ENCODE measurements around a stretch of chr12.

DNA sequence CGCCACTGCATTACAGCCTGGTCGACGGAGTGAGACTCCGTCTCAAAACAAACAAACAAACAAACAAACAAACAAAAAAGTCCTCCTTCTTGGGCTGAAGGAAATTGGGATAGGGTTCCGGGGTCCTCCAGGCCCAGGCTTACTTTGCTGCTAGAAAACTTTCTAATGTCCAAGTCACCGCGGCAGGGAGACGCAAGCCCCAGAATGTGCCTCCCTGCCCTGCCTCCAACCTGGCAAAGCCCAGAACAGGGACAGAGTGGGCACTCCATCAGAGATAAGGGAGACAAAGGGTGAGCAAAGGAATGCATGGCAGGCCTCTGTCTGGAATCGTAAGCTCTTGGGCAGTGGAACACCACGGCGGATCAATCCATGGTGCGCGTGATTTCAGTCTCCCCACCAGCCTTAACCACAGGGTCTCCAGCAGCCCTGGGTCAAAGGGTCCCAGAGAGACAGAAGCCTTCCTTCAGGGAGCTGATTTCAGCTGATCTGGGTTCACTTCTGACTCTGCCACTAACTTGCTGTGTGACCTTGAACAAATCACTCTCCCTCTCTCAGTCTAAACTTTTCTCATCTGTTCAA lies 12.9 kb downstream of the RILPL1 start:
- PRO-cap = no peak
- RAMPAGE, long total RNA, 5 experiments = no peak in any of the 5 experiments
- RRBS = no CpG with 5 or more reads among the region's 13 CpGs

- PRO-cap = no peak
- RAMPAGE, long total RNA, 5 experiments = no peak in any of the 5 experiments
- RRBS = no CpG with 5 or more reads among the region's 11 CpGs
Measured at GRCh38 chr12:123522179-123522734, 11.3 kb downstream of the RILPL1 start.

GRCh38 chr12:123941770-123942107 lies 30.9 kb downstream of the CCDC92 start:
- PRO-cap = no peak
- RAMPAGE, long total RNA, 5 experiments = no peak in any of the 5 experiments
- RRBS = no CpG with 5 or more reads among the region's 7 CpGs

DNA sequence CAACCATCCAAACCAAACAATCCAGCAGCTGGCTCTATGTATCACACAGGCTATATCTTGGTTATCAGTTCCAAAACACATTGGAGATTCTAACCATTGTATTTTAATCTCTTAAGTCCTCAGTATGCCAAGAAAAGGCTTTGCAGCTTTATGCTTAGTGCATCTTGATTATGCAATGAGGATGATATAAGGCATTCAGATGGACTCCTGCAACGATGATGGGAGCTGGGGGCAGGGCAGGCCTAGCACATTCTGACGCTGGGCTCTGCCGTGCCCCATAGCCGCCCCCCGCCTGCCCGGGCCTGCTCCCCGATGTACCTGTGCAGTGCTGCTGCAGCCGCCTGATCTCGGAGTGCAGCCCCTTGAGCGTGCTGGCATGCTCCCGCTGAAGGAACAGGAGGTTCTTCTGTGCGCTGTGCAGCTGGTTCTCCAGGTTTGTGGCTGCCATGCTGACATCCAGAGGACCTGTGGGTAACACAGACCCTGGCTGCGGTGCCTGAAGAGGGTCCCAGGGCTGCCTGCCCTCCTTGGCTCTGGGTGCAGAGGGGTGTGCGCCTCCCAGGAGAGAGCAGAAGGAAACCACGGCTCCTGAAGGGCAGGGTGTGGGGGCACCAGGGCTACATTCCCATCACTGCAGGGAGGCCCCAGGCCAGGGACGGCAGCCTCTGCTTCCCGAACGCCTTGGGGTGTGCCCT lies 29.5 kb downstream of the CCDC92 start:
- PRO-cap = no peak
- RAMPAGE, long total RNA, 5 experiments = start-site peak on the minus strand in 3 of 5 experiments, centred at positions 224 to 484 of the sequence, 16 to 36 reads per replicate
- RRBS = no CpG with 5 or more reads among the region's 18 CpGs

GRCh38 chr12:124003998-124004197 lies 30.9 kb downstream of the ZNF664 start:
- PRO-cap = no peak
- RAMPAGE, long total RNA, 5 experiments = no peak in any of the 5 experiments
- RRBS = no CpG with 5 or more reads among the region's 2 CpGs

DNA sequence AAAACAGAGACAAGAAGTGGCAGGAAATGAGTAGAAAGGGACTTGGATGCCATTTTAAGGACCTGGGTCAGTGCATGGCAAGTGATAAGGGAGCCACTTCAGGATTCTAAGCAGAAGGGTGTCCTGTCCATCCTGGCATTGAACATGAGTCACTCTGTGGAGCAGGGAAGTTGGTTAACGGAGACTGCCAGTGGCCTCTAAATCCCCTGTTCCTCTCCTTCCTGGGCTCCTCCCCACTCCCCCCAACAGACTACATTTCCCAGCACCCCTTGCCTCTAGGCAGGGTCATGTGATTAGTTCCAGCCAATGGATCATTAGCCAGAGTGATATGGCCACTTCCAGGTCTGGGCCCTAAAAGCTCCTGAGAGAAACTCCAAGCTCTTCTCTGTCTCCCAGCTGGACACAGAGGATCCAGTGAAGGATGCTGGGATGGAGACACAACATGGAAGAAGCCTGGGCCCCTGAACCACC lies 54.5 kb upstream of the RFLNA start:
- PRO-cap = no peak
- RAMPAGE, long total RNA, 5 experiments = no peak in any of the 5 experiments
- RRBS = no CpG with 5 or more reads among the region's 1 CpG

DNA sequence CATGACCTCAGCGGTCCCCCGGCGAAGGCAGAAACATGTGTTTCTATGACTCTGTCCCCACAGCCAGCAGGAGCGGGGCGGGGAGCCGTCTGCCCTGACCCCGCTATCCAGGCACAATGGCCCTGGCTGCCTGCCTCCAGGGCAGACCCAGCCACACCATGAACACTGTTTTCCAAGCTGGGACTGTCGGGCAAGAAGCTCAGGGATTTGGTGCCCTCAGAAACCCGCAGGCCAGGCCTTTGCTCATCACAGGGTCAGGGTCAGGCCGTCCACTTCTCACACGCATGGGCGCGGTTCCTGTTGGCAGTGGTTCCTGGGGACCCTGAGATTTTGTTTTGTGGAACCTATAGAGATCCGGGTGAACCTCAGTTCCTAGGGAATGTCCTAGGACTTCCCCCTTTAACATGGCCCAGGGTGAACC lies 75.1 kb downstream of the RFLNA start:
- PRO-cap = no peak
- RAMPAGE, long total RNA, 5 experiments = no peak in any of the 5 experiments
- RRBS = 15% methylated on average over 2 of the region's 14 CpGs

DNA sequence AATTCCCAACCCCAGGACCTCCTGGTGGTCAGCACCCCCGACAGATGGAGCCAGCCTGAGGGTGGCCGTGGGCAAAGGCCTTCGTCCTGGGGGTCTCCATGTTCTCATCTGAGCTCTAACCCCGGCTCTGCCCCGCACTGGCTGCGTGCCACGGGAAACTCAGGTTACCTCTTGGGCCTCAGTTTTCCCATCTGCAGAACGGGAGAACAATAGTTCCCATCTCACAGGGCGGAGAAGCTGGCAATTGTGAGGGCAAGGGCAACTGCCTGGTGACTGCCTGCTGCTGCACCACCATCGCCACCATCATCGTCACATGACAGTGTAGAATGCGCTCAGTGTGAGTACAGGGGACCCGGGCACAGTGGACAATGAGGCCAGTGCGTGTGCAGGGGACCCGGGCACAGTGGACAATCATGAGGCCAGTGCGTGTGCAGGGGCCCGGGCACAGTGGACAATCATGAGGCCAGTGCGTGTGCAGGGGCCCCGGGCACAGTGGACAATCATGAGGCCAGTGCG lies 78.0 kb downstream of the RFLNA start:
- PRO-cap = no peak
- RAMPAGE, long total RNA, 5 experiments = no peak in any of the 5 experiments
- RRBS = 100% methylated on average over 2 of the region's 20 CpGs

DNA sequence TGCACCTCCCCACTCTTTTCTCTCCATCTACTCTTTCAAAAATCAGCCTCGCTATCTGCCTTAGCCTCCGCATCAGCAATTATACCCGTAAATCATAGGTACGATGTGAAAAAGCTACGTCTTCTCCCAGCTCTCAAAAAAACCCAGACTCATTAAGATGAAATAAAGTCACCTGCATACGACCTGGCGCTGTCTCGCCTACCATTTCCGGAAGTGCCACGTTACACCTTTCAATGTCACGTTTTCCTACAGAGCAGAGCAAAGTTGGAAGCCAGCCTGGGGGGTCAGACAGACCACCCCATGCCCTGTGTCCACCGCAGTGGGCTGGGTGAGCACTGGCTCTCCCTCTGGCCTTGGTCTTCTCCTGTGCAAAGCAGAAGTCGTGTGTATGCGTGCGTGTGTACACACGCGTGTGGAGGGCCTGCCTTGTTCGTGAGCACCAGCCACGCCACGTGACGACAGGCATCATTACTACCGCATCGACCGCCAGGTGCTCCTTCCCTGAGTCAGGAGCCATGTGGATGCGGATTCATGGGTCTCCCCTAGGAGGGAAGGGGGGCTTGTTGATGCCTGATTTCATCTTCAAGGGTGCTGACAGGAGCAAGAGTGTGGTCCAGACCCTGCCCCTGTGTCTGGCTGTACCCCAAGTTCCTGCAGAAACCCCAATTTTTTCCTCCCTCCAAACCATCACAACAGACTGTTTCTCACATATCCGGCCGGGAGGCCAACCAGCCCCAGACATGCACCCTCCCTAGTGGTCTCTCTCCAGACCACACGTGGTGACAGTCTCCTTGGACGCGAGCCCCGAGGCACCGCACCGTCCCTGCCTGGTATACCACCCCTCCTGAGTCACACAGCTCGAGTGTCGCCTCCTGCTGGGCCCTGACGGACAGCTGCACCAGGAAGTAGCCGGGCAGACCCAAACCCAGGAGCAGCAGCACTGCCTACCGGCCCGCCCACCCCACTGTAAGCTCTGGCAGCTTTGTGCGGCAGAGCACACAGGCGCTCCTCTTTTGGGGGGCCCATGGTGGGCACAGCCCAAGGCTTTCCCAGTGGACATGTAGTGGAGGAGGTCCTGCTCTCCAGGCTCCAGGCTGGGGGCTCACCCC lies 97.1 kb downstream of the RFLNA start:
- PRO-cap = no peak
- RAMPAGE, long total RNA, 5 experiments = no peak in any of the 5 experiments
- RRBS = no CpG with 5 or more reads among the region's 41 CpGs

DNA sequence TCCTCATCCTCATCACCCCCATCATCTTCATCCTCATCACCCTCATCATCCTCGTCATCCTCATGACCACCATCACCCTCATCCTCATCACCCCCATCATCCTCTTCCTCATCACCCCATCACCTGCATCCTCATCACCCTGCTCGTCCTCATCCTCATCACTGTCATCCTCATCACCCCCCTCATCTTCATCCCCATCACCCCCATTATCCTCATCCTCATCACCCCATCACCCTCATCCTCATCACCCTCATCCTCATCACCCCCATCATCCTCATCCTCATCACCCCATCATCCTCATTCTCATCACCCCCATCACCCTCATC lies 100.4 kb downstream of the NCOR2 start:
- PRO-cap = no peak
- RAMPAGE, long total RNA, 5 experiments = start-site peak on the minus strand in 1 of 5 experiments, centred at positions 163 to 258 of the sequence, 11 to 12 reads per replicate
- RRBS = no CpG with 5 or more reads among the region's 2 CpGs

GRCh38 chr12:124469404-124469954 lies 97.9 kb downstream of the NCOR2 start:
- PRO-cap = no peak
- RAMPAGE, long total RNA, 5 experiments = no peak in any of the 5 experiments
- RRBS = no CpG with 5 or more reads among the region's 5 CpGs

DNA sequence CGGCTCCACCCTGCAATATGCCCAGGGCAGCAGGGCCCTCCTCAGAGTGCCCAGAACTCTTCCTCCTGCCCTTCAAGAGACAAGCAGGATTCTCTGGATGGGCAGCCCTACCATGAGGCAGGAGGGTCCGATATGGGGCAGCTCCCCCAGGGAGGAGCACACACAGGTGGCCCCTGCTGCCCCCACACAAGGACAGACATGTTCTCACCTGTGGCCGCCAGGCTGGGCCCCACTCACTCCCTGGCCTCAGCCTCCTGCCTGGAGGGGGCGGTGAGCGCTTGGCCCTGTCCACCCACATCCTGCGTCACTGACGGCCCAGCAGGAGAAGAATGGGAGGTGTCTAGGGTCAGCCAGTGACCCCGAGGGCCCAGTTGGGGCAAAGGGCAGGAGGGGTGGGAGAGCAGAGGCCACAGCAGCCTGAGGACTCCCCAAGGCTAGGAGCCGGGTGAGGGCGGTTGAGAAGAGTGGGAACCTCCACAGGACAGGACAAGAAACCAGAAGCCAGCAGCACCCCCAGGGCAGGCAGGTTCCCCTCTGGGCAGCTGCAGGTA lies 74.5 kb downstream of the NCOR2 start:
- PRO-cap = no peak
- RAMPAGE, long total RNA, 5 experiments = no peak in any of the 5 experiments
- RRBS = no CpG with 5 or more reads among the region's 10 CpGs

DNA sequence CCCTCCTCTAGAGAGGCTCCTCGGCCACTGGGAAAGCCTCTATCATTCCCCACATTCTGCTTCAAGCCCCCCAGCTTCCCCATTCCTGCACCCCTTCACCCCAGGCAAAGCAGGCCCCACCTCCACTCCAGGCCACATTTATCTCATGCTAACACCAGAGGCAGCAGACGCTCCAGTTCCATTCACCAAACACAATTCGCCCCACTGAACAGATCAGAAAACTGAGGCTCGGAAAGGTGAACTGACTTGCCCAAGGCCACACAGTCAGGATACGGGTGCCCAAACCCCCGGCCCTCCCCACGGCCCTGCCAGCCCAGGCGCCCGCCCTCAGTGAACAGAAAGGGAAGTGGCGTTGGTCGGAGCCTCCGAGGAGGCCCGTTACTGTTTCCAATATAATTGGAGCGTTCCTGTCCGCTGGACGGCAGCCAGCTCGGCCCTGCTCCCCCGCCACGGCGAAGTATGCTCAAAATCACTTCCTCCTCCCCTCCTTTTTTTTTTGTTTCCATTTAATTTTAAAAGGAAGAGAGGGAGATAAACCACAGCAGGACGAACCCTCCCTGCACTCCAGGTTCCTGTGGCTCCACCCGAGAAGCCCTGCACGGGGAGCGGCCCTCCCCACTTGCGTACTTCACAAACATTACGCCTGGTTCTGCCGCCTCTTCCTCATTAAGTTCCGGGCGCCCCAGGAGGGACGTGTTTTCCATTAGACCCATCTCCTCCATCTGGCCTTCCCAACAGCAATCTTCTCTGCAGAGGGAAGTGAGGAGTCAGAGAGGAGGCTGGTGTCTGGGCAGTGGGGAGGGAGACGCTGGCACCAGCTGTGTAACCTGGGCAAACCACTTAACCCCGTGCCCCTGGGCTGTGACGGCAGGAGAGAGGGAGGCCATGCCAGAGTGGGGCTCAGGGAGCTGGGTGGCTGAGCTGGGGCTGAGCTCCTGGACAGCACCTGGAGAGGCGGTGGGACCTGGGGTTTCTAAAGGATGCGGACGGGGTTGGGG lies 61.1 kb downstream of the NCOR2 start:
- PRO-cap = bidirectional peak, plus-strand start at position 669 of the sequence, minus-strand start at position 337 of the sequence; bidirectional peak, plus-strand start at position 752 of the sequence, minus-strand start at position 724 of the sequence
- RAMPAGE, long total RNA, 5 experiments = no peak in any of the 5 experiments
- RRBS = no CpG with 5 or more reads among the region's 36 CpGs

- PRO-cap = no peak
- RAMPAGE, long total RNA, 5 experiments = no peak in any of the 5 experiments
- RRBS = no CpG with 5 or more reads among the region's 26 CpGs
Measured at GRCh38 chr12:124520179-124520902, 47.1 kb downstream of the NCOR2 start.

DNA sequence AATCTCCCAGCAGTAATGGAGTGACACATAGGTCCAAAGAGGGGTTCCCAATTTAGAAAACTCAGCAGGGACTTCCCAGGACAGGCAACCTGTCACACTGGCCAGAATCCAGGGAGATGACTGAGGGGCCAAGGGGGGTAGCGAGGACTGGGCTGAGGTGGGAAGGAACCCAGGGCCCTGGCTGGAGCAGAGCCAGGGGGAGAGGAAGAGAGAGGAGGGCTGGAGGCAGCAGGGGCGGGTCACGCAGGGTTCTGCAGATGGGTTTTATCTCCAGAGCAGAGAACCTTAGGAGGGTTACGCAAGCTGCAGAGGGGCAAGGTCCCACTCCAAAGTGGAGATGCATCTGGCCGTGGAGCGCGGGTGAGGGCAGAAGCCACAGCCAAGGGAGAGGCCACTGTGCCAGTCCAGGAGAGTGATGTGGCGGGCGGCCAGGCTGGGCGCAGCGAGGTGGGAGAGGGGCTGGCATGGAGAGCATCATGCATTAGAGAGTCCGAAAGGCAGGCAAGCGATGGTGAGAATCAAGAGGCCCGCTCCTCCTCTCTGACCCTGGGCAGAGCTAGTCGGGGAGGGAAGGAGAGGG lies 29.1 kb downstream of the NCOR2 start:
- PRO-cap = no peak
- RAMPAGE, long total RNA, 5 experiments = no peak in any of the 5 experiments
- RRBS = no CpG with 5 or more reads among the region's 15 CpGs

DNA sequence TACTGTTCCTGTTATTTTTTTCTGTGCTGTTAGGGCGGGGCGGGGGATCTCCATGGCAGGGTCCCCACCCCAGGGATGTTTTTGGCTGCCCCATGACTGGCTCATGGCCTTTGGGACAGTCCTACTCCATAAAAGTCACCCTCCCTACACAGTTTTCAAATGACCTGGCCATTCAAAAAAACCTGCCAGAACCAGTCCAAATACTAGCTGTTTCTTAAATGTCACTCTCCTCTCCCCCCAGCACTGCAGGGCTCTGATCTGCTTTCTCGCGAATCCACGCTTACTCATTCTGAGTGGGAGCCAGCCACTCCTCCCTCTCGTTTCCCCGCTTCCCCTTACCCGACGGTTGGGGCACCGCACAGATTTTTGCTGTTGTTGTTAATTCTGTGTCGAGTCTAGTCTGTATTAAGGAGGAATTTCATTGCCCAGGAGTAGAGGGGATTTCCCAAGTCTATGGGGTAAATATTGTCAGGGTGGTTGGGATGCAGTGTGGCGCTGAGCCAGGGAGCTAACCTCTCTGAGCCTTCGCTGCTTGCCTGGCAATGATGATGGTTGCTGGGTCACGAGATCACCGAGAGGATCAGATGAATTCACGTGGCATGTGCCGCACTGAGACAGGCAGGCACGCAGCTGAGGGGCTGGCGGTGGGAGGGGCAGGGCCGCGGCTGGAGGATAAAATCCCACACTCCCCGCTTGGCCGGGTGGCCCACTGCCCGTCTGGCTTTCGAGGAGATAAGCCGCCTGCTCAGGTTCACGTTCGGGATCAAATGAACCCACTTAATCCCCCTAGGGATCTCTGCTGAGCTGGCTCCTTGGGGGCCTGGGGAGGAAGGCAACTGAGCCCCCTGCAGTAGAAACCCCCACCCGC lies 18.5 kb downstream of the NCOR2 start:
- PRO-cap = no peak
- RAMPAGE, long total RNA, 5 experiments = no peak in any of the 5 experiments
- RRBS = no CpG with 5 or more reads among the region's 29 CpGs

DNA sequence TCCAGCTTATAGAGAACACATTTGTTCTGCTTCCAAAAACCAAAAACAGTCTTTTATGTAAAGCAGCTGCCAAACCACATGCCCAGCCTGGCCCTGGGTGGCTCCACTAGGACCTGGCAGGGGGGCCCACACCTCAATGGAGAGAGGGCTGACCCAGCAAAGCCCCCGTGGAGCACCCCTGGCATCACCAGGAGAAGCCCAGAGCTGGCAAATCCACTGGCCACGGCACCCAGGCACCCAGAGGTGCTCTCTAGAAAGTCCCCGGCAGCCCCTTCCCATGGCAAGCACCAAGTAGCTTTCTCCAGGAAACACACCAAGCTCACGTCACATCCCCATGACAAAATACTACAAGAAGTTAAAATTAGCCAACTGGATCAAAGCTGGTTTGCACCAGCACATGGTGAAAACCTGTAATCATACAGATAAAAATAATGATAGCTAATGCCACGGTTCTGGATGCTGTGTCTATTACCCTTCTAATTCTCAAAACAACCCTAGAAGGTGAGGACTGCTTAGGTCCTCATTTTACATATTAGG lies 16.7 kb downstream of the NCOR2 start:
- PRO-cap = no peak
- RAMPAGE, long total RNA, 5 experiments = no peak in any of the 5 experiments
- RRBS = no CpG with 5 or more reads among the region's 5 CpGs

DNA sequence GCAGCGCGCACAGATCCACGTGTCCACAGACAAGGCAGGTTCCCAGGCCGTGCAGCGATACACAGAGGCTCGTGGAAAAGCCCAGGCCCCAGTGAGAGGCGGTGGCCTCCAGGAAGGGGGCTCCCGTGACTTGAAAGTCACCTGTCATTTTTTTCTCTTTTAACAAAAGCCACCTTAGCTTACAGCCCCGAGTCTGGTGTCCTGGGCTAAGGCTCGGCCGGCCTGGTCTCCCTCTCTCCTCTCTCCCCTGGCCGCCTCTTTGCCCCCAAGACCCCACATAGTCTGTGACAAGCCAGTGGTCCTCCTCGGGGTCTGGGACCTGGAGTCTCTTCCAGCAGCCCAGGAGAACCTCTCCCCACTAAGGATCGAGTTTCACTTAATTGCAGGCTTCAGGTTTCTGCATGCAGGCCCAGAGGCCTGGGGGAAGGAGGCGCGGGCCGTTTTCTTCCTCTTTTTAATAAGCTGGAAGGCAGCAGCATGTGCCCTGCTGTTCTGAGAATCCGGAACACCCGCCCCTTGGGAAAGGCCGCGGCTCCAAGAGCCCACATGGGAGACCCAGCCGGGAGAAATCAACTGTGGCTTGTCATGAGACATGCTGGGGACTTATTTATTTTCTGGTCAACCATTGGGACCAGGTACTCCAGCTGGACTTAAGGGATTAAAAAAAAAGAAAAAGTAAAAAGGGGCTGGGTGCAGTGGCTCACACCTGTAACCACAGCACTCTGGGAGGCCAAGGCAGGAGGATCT lies 15.9 kb downstream of the NCOR2 start:
- PRO-cap = no peak
- RAMPAGE, long total RNA, 5 experiments = no peak in any of the 5 experiments
- RRBS = 45% methylated on average over 5 of the region's 22 CpGs

GRCh38 chr12:124557964-124558163 lies 9.5 kb downstream of the NCOR2 start:
- PRO-cap = no peak
- RAMPAGE, long total RNA, 5 experiments = no peak in any of the 5 experiments
- RRBS = no CpG with 5 or more reads among the region's 4 CpGs

- PRO-cap = no peak
- RAMPAGE, long total RNA, 5 experiments = no peak in any of the 5 experiments
- RRBS = 96% methylated on average over 5 of the region's 38 CpGs
Measured at GRCh38 chr12:124676197-124676902, 108.9 kb upstream of the NCOR2 start.